A172 (cell line): ENCODE results near the genes GAST and HAP1.

DNA sequence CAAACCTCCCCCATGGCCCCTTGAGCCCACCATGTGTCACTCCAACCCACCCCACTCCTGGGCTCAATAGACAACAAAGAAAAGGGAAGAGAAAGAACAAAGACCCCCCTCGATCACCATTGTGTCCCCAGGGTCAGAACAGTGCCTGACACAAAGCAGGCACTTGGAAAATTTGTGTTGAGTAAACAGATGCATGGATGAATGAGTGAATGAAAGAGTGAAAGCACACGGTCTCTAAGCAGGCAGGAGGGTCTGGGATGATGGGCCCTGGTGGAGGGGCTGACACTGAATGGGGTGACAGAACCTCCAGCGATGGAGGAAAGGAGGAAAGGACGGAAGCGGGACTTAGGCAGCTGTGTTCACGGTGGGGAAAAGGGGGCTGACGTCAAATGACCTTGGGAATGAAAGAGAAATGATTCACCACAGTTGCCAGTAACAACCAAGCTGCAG lies 6.9 kb upstream of the GAST start:
- RAMPAGE, long total RNA, result no peak

- RAMPAGE, long total RNA, result no peak
These were observed 6.5 kb upstream of the GAST start for GRCh38 chr17:41705682-41706016.

DNA sequence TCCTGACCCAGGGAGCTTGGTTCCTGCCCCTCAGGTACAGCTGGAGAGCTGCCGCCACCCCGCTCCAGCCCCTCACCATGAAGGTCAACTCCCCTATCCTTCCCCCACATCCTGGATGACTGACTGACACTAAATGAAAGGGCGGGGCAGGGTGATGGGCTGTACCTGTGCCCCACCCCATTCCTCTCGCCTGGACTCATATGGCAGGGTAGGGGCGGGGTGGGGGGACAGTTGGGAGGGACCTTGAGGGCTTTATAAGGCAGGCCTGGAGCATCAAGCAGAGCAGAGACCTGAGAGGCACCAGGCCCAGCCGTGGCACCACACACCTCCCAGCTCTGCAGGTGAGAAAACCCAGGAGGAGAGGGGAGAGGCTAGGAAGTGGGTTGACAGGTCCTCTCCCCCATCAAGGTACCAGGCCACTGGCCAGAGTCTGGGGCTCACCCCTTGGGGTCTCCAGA lies at the start of gene GAST:
TSS of gene GAST (plus strand) at position 285 of the 458 bp plus-strand sequence.
- RAMPAGE, long total RNA, result no peak

GRCh38 chr17:41734228-41735332 lies at the start of gene HAP1:
TSS of gene HAP1 (minus strand) at chr17:41734643.
- RAMPAGE, long total RNA, result no peak

GRCh38 chr17:41776687-41777507 lies 9.6 kb downstream of the JUP start:
- RAMPAGE, long total RNA, result no peak

GRCh38 chr17:41793811-41794580 lies 7.5 kb upstream of the JUP start:
- RAMPAGE, long total RNA, result no peak

GRCh38 chr17:41810945-41811394 lies 779 bp downstream of the P3H4 start:
- RAMPAGE, long total RNA, result no peak

DNA sequence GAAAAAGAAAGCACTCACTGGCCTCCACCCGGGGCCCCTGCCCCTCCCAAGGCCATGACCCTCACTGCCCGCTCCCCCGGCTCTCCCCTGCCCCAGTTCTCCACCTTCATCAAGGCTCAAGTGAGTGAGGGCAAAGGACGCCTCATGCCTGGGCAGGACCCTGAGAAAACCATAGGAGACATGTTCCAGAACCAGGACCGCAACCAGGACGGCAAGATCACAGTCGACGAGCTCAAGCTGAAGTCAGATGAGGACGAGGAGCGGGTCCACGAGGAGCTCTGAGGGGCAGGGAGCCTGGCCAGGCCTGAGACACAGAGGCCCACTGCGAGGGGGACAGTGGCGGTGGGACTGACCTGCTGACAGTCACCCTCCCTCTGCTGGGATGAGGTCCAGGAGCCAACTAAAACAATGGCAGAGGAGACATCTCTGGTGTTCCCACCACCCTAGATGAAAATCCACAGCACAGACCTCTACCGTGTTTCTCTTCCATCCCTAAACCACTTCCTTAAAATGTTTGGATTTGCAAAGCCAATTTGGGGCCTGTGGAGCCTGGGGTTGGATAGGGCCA lies 9.4 kb downstream of the FKBP10 start:
- RAMPAGE, long total RNA, result no peak

DNA sequence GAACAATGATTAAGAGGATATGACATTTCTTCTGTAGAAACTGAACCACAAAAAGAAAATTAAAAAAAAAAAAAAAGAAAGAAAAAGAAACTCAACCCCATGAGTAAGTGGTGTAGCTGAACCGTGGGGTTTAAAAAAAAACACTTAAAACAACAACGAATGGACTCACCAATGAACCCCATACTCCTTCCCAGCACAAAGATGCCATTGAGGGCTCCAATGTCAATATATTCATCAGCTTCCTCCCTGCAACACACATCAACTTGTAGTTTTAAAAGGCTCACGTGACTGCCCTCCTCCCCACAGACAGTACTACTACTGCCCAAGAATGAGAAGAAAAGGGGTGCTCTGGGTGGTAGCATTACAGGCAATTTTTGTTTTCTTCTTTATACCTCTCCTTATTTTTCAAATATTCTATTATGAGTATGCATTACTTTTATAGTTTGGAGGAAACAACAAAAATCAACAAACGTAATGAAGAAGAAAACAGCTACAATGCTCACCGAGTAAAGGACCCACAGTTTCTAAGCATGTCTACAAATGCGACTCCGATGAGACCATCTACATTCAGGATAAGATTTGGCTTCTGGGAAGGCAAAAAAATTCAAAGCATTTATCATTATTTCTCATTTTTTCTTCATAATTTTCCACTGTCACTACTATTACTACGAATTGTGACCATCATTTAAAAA lies 3.5 kb upstream of the KLHL11 start:
- RAMPAGE, long total RNA, result no peak

- RAMPAGE, long total RNA, result no peak
These were observed 6.6 kb upstream of the KLHL11 start for GRCh38 chr17:41871659-41872402.

GRCh38 chr17:41878641-41879075 lies 13.4 kb upstream of the KLHL11 start:
- RAMPAGE, long total RNA, result no peak

GRCh38 chr17:41919498-41919859 lies 728 bp upstream of the ACLY start:
- RAMPAGE, long total RNA, result no peak

GRCh38 chr17:41968132-41969192 lies 1.9 kb downstream of the CNP start:
- RAMPAGE, long total RNA, result no peak

DNA sequence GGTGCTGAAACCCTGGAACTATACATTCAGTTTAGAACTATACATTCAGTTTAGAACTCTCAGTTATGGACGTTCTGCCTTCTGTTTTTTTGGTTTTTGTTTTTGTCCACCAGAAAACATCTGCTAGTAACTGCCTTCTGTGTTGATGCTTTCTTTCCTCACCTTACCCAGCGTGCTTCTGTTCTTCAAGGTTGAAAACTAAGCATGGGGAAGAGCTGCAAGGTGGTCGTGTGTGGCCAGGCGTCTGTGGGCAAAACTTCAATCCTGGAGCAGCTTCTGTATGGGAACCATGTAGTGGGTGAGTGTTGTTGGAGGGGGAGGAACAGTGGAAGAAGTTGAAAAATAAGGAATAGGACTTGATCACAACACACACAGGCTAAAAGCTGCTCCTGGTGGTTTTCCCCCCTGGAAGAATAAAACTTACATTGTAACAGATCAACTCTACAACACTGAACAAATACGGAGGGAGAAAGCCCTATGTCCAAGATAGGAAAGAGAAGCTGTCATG lies 1.5 kb downstream of the NKIRAS2 start:
- RAMPAGE, long total RNA, result no peak

DNA sequence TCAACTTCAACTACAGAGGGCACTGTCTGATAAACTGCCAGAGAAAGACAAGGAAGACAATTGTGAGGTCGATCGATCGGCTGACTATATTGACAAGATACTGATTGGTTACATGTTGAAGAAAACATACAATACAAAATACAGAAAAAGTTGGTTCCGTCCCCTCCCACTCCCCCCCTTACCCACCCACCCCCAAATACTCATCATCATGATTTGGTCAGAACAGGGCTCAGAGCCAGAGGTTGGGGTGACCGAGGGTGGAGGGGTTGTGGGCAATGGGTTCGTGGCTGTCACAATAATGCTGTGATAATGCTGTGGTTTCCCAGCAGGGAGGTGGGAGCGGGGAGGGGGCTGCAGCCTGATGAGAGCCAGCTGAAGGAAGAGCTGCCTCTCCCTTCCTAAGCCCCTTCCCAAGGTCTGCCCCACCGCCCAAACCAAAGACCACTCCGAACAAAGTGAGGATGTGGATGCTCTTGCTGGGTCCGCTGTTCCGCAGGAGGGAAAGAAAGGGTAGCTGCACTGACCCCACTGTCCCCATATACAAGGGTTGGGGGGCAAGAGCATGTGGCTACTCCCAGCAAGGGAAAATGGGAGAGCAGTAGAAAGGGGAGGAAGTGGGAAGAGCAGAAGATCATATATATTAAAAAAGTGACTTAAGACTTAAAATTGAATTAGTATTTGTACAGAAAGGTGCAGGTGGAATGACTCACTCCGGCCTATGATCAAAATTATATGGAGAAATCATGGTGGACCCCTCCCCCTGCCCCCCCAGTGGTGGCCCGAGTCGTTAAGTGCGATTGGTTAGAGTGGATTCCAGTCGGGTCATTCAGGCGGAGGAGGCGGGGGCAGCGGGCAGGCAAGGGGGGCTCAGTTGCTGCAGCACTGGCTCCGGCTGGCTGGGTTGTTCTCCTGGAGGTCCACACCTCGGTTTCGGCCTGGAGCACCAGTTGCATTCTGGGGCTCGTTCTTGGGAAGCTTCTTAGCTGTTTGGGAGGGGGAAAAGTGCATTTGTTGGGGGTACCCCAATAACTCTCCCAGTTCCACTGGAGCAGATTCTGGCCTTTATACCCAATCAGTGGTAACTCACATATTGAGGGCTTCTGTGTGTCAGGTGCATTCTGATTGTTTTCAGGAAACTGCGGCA lies 2.7 kb downstream of the HSPB9 start:
- RAMPAGE, long total RNA, result no peak

DNA sequence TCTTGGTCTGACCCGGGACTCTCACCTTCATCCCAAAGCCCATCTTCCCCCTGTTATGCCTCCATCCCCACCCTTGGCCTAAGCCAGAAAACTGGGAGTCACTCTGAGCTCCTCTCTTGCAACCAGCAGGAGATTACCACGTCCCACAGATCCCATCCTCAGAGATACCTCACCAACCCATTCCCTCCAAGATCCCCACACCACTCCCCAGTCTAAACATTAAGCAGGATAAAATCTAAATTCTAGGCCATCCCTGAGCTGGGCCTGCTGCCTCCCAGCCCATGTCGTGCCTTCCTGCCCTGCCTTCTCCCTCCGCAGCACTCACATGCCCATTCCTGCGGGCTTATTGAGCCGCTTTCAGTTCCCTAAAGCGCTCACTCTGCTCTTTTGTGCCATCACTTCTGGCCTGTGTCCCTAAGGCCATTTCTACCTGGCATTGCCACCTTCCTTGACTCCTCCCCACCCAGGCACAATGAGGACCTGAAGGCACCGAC lies 12.9 kb upstream of the RAB5C start:
- RAMPAGE, long total RNA, result no peak

DNA sequence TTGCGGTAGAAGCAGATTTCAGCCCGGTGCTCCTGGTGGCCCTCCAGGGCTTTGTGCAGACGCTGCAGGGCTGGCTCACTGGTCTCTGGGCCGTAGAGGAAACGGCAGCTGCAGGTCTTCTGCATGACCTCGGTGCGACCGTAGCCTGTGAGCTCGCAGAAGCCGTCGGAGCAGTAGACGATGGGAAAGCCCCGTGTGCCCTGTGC lies 2.2 kb downstream of the KCNH4 start:
- RAMPAGE, long total RNA, result no peak

DNA sequence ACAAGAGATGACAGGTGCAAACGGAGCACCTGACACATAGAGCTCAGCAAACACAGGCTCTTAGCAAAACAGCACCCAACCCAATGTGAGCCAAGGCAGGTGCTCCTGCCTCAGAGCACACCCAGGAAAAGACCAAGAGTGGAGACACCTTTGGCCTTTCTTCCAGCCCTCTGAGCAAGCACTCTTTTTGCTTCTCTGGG lies 241 bp downstream of the HCRT start:
- RAMPAGE, long total RNA, result no peak

DNA sequence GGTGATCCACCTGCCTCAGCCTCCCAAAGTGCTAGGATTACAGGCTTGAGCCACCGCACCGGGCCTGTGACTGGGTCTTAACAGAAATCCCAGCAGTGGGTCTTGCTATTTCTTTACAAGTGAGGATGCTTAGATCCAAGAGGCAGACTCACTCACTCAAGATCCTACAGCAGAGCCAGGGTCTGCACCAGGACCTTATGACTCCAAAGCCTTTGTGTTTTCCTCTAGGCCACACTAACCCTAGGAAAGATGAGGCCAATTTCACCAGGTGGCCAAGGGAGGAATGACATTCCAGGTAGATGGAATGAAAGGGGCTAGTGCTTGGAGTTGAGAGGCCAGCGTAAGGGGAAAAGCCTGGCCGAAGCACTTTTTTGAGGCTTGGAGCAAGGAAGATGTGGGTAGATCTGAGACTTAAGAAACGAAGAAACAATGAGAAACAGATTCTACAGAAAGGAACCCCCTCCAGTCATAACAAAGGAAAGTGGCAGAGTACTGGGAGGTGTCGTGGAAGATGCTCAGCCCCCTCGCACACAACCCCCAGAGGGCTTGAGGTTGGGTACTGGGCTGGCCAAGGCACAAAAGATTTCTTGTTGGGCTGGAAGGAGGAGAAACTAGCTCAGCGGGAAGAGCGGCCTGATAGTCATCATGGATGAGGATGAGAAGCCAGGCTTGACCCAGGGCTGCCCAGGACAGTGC lies 5.6 kb upstream of the STAT5A start:
- RAMPAGE, long total RNA, result no peak

- RAMPAGE, long total RNA, result no peak
These were observed 21.7 kb downstream of the STAT5A start for GRCh38 chr17:42309865-42310471.